Colonic mucosa (tissue), 1 donor: Measurements from ENCODE around the genes SLC1A2 and FJX1.

DNA sequence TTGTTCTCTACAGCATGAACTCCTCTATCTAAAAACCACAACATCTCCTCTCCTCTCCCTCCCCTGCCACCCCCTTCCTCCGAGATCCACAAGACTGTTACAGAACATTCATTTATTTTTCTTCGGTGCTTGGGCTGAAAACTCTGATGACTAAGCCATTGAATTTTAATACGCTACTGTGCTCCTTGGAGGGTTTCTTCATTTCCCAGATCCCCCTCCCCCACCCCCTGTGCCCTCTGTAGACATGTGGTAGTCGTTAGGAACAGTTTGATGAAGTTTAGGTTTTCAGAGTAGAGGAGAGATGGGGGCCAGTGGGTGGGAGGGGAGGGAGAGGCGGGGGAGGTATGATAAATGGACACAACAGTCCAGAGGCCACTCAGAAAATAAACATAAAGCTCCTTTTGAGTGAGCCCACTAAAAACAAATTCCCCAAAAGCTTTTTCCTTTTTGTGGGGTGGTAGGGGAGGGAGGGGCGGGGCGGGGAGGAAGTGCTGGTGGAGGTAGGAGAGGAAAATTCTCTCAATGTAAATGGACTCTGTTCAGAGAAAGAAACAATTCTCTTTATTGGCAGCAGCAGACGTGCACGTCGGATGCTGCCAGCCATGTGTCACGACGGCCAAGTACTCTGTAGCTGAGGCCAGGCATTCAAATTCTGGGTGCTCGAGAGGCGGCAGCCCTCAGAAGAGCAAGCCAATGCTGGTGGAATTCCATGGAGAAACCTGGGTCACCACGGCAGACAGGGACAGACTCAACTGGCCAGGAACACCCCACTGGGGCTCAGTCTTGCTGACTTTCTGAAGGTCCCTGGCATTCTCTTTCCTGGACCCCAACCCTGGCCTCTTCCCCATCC is 91.0 kb downstream of the ABTB2 start:
- PRO-cap = no peak

DNA sequence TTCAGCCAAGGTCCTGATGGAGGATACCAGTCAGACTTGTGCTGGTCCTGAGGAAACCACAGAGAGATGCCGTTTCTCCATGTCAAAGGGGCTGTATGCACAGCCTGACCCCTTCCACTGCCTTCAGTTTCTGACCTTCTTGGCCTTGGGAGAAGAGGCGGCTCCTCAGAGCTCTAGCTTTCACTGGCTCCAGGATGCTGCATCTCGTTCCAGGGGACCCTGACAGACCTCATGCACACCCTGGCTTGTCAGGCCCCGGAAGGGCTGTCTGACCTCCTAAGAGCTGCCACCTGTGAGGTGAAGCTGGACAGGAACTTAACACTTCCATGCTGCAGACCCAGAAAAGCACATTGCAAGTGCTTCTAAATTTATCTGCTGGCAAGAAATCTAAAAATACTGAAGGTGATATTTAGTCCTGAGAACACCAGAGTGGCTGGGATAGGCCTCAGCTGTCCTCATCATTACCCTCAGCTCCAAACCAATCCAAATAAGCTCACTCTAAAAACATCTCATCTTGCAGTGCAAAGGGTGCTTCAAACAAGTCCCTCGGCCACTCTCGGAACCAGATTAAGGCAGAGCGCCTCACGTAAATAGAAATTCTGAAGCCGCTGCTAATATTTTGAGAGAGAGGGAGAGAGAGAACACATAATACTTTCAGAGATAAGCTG is 46.7 kb downstream of the ABTB2 start:
- PRO-cap = no peak

GRCh38 chr11:34348664-34349247 is 9.1 kb downstream of the ABTB2 start:
- PRO-cap = no peak

- PRO-cap = no peak
Measured at GRCh38 chr11:34359017-34359567, 1.3 kb upstream of the ABTB2 start.

- PRO-cap = no peak
Measured at GRCh38 chr11:34624488-34625352, 3.8 kb downstream of the EHF start.

DNA sequence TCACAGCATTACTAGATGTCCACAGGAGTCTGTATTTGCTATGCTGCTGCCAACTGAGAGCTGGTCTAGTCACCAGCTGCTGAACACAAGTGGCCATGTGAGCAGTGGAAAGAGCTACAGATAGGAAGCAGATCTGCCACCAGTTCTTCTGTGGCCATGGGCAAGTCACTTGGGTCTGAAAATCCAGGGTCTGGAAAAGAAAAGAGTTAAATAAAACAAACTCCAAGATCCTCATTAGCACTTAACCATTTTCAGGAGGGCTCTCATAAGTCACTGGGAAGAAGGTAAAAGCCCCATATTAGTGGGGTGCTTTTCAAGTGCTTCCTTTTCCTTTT is 91.7 kb downstream of the APIP start:
- PRO-cap = no peak

GRCh38 chr11:34855447-34855855 is 60.7 kb downstream of the APIP start:
- PRO-cap = unidirectional peak, plus-strand start at chr11:34855536; bidirectional peak, plus-strand start at chr11:34855757, minus-strand start at chr11:34855642

- PRO-cap = no peak
Measured at GRCh38 chr11:34916824-34916972, 280 bp downstream of the PDHX start.

GRCh38 chr11:35089731-35090049 is 49.3 kb upstream of the CD44 start:
- PRO-cap = no peak

DNA sequence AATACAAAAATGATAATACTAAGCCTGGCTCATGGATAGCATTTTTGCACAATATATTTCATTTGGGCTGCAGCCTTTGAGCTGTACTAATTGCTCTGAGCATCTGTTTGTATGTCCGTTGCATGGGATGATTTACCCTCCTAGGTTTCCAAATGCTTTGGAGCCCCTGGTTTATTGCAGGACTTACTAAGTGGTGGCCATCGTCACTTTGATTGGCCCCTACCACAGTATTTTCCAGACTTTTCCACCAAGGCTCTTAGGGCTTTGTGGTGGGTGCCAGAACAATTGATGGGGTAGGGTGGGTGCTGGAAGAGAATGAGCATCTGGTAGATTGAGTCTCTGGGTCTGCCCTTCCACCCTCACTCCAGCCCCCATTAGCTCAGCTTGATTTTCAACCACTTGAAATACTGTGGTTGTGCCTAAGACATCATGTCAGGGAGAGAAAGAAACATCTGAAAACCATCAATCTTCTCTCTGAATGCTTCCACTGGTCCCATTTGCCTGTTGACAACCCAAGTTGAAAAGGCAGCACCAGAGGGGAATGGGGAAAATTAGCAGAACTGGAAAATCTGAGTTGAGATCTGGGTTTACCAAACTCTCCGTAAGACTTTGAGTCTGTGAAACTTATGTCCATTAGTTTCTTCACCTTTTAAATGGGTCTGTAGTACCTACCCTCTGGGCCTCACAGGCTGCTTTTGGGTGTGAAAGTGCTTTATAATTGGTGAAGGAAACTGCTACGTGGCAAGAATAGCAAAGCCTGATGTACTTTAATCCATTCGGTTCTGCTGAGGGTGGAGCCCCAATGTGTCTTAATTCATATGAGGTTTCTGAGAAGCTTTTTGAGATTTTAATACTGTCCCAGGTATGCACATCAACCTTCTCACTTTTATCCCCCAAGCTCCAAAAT is 26.1 kb downstream of the CD44 start:
- PRO-cap = no peak

DNA sequence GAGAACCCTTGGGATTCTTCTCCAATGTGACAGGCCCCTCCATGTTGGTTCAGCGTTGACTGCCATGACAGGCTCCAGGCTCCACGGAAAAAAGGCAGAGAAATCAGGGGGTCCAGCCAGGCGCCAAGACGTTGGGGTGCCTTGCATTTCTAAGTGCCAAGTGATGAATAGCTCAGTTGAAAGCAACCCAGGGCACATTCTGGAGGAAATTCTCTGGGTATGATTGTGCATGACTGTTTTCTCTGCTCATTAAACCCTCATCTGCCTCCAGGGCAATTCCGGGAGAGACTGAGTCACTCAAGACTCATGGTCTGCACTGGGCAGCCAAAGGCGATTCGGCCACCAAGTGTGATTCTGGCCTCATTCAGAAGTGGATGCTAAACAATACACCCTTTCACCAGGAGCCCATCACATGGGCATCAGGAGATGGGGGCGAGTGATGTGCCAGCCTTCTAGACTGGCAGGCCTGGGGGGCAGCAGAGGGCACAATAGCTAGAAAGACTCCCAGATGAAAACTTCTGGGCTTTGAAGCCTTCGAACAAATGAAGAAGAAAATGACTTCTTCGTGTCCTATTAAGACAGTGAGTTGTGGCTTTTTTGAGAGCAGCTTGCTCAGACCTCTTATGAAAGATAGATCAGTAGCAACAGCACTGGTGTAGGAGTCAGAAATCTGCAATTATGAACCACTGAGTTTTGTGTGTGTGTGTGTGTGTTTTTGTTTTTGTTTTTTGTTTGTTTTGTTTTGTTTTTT is 27.8 kb downstream of the CD44 start:
- PRO-cap = no peak

- PRO-cap = no peak
Measured at GRCh38 chr11:35192289-35193529, 53.7 kb downstream of the CD44 start.

DNA sequence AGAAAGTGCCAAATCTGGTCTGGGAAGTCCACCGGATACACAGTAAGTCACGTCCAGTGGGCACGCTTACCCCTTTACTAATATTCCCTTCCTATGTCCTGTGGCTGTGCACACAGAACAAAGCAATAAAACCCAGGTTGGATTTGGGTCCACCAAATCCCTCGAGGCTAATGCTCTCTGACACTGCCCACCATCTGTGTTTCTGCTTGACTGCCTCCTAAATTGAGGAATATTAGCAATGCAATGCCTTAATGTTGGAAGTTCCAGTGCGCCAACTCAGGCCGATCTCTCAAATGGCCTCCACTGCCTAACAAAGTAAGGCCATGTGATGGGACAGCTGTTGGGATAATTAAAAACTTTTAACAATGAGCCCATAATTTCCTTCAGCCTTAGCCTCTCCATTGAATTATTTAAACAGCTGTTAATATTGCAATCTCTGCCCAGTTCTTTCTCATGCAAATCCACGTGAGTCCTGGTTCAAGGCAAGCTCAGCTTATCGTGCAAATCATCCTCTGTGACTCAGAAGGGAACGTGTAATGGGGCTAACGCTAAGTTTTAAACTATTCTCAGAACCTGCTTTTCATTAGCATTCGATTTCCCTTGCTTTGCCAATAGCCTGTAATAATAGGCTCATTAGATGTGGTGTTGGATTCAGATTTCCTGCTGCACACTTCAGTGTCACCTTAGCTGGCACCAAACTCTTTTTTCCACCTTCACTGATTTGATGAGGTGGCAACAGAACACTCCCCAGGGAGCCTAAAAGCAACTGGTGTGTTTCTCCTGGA is 97.4 kb downstream of the SLC1A2 start:
- PRO-cap = no peak

- PRO-cap = no peak
Measured at GRCh38 chr11:35359938-35360620, 59.3 kb downstream of the SLC1A2 start.

- PRO-cap = unidirectional peak, plus-strand start at chr11:35413706
Measured at GRCh38 chr11:35413499-35413998, 5.8 kb downstream of the SLC1A2 start.

DNA sequence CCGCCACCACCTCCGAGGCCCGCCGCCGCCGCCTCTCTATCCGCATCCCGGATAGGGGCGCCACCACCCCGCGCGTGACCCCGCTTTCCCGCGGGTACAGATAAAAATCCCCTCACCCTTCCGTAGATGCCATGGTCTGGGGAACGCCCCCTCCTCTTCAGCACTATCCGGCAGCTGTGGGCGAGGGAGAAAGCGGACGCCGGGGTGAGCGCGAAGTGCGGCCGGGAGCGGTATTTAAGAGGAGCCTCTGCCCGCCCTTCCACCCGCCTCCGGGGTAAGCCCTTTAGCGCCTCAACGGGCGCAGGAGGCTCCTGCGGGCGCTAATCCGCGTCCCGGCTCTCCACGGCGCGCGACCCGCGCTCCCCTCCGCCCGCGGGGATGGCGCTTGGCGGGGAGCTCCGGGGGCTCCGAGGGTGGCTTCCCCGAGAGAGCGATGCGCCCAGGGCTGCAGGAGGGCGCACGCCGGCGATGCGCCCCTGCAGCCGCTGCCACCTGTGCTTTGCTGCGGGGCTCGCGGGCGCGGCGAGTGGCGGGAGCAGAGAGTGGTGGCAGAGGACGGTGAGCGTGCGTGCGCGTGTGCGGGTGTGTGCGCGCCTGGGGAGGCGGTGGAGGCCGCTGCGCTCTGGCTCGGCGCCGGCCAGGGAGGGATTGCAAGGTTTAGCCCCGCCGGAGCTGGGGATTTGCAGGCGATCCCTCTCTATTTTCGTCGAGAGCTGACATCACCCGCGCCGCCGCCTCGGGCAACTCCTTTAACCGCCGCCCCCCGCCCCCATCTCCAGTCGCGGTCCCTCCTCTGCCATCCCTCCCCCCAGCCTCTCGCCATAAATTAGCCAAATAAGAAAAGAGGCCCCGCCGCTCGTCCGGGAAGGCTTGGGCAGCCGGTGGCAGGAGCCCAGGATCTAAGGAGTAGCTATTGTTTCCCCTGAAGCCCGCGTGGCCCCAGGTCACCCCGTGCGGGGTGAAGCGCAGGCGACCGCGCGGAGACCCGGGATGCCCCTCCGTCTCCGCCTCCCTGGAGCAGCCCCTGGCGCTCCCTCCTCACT is at the start of gene SLC1A2:
Gene SLC1A2 (minus strand): TSS at position 725 of the 1,043 bp plus-strand sequence.
- PRO-cap = no peak

GRCh38 chr11:35424038-35424475 is 4.7 kb upstream of the SLC1A2 start:
- PRO-cap = no peak

GRCh38 chr11:35539799-35540265 is 14.4 kb upstream of the PAMR1 start:
- PRO-cap = no peak

- PRO-cap = unidirectional peak, plus-strand start at chr11:35617992
Measured at GRCh38 chr11:35617464-35618684, at the start of gene FJX1. Gene FJX1, plus strand, starts transcription at chr11:35618460.

DNA sequence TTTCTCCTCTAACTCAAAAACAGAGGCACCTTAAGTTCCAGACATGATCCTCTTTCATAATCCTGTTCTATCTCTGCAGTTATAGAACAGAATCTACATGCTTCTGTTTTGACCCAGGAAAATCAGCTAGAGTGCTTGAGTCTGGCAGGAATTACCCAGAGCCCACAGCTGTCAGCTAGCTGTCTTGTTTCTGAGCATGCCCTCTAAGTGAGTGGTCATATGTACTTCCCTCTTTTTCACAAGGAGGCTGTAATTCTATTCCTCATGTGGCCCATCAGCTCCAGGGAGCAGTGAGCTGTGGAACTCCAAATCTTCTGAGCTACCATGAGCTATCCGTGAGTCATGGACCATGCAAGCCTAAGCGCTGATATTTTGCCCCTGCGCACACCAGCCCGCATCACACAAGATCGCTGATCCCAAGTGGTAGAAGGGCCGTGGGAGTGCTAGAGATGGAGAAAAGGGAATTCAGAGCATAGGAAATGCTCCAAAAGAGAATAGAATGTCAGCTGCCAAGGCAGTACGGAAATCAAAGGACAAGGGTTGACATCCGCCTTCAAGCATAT is 5.4 kb downstream of the FJX1 start:
- PRO-cap = no peak